A172 (cell line): ENCODE measurements around a stretch of chr11.

- RAMPAGE, long total RNA = no peak
Measured at GRCh38 chr11:44630391-44630862, 65.0 kb downstream of the CD82 start.

DNA sequence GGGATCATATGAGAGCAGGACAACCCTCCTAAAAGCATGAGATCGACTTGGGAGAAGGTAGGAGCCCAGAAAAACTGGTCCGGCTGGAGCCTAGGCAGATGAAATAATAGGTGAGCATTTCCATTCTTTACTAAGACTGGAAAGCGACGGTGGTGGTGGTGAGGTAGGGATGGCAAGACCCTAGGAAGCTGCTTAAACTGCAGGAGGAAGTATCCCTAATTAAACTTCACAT, 35.6 kb upstream of the TSPAN18 start:
- RAMPAGE, long total RNA = no peak

DNA sequence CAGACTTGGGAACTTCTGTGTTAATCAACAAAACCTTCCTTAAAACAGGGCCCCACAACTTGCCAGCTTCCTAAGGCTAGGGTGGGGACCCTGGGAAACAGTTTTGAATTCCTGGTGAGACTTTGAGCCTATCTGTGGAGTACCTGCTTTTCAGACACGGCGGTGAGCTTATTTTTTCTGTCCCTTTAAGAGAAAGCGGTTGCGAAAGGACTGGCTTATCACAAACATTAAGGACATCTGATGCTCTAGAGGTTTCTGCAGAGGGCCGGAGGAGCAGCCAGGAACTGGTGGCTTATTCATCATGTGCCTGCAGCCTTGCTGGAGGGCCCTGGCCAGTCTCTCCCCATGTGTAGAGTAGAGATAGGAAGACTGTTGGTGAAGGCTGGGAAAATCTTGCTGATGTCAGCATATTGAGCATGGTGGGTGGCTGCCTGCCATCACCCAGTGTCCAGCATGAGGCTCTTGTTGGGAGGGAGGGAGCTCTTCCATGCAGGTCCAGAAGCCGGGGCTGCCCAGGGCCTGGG, 54.1 kb downstream of the TSPAN18 start:
- RAMPAGE, long total RNA = no peak

- RAMPAGE, long total RNA = no peak
Measured at GRCh38 chr11:44943046-44943907, 7.4 kb downstream of the TP53I11 start.

DNA sequence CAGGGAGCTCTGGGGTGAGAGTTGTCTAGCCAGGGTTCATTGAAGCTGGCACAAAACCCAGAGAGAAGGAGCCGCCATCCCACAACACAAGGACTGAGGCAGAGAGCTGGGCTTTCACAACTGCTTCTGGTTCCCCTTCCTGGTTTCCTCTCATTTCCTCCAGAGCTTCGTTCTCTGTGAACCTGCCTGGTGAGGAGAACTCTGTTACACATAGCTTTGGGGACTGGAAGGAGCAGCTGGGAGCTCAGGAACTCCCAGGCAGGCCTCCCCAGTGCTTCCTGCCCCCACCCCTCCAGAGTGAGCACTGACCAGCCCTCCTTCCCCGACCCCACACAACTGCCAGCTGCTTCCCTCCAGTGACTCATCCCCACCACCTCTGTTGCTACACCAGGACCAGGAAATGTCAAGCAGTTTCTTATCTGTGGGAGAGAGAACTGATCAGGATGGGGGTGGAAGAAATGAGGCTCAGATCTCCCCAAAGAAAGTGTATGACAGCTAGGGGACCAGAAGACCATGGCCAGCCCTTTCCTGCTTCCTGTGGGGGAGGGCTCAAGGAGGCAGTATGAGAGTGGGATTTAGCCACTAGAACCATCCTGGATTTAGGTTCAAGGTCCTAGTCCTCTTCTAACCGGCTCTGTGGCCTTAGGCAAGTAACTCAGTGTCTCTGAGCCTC, 4.4 kb upstream of the TP53I11 start:
- RAMPAGE, long total RNA = no peak

DNA sequence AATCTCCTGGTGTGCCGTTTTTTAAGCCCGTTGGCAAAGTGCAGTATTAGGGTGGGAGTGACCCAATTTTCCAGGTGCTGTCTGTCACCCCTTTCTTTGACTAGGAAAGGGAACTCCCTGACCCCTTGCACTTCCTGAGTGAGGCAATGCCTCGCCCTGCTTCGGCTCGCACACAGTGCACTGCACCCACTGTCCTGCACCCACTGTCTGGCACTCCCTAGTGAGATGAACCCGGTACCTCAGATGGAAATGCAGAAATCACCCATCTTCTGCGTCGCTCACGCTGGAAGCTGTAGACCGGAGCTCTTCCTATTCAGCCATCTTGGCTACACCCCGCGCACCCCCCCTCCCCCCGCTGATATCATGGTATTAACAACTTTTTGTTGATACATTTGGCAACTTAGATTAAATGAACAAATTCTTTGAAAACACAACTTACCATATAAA, 18.3 kb upstream of the PRDM11 start:
- RAMPAGE, long total RNA = no peak

DNA sequence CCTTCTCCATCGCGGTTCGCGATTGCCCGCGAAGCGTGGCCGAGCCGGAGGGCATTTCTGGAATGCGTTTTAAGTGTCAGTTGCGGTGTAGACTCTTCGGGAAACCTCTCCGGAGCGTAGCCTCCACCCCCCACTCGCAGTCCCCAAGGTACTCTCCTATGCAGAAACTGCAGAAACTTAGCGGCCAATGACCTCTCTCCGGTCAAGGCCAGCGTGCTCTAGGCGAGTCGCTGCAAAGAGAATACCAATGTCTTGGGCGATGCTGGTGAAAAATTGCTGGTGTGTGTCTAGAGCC, 942 bp downstream of the PRDM11 start:
- RAMPAGE, long total RNA = no peak

DNA sequence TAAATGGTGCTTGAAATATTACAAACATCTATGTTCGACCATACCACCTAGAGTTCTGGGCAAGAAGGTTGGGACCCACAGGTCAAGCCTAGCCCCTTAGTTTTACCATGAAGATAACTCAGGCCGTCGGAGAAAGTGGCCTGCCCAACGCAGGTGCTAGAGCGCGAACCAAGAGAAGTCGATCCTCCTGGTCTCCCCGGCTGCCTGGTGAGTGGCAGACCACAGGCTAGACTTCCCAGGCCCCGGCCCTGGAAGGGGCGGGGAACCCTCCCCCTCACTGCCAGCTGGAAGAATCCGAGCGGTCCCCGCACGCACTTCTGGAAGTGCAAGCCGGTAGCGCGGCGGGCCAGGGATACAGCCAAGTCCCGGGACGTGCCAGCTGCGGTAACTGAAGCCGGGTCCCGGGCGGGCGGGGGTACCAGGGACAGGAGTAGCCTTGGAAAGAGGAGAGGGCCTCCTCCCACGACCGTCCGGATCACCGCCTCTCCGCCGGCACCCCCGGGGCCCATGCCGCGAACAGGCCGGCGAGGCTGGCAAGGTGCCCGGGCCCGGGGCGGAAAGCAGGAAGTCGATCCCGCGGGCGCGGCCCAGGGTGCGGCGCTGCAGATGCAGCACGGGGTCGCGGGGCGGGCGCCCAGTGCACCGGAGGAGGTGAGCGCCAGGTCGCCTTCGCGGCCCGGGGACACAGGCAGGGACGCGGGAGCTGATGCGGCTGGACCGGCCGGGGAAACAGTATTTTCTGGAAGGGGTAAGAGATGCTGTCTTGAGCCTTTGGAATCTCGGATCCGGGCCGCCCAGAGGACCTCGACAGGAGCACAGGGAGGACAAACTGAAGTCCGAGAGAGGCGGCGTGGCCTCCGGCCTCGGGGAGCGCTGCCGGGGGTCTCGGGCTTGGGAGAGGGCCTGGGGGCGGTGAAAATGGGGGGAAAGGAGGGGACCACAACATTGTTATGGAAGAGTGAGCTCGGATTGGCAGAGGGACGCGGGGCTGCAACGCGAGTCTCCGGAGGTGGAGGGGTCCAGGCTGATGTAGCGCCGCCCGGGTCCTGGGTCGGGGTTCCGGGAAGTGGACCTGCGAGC, 839 bp upstream of the SLC35C1 start:
- RAMPAGE, long total RNA = start-site peak on the plus strand centred at position 610 of the sequence, 62 bp wide, 29 and 62 reads in 2 replicates

DNA sequence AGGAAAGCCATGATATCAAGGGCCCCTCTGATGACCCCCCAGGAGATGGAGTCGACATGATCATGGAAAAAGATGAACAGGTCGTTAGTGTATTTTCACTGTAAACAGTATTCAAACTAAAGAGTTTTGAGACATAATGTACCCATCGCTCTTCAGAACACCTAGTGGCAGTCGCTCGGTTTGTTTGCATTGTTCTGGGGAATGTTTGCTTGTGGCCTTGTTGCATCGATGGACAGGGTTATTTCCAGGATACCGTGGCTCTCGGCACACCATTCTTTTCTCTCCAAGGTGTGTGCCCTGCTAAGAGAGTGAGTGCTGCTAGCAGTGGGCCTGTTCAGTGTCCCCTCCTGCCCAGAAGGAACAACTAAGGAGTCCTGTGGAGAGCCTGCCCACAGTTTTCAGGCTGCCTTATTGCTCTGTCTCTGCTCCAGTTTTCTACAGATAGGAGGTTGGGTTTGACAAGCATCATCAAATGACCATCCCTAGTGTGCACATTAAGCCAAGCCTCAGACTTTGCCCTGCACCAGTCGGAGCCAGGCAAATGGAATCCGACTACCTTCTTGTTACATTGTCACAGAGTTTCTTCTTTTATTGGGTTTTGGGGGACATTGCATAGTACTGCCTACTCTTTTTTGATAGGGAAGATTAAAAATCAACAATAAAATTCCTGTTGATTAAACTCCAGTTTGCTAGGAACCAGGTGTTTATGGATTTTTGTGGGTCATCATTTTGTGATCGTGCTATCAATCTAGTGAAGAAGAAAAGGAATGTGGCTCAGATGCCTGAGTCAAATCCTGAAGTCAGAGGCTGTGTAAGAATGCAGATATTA, 1.5 kb downstream of the CRY2 start:
- RAMPAGE, long total RNA = no peak

DNA sequence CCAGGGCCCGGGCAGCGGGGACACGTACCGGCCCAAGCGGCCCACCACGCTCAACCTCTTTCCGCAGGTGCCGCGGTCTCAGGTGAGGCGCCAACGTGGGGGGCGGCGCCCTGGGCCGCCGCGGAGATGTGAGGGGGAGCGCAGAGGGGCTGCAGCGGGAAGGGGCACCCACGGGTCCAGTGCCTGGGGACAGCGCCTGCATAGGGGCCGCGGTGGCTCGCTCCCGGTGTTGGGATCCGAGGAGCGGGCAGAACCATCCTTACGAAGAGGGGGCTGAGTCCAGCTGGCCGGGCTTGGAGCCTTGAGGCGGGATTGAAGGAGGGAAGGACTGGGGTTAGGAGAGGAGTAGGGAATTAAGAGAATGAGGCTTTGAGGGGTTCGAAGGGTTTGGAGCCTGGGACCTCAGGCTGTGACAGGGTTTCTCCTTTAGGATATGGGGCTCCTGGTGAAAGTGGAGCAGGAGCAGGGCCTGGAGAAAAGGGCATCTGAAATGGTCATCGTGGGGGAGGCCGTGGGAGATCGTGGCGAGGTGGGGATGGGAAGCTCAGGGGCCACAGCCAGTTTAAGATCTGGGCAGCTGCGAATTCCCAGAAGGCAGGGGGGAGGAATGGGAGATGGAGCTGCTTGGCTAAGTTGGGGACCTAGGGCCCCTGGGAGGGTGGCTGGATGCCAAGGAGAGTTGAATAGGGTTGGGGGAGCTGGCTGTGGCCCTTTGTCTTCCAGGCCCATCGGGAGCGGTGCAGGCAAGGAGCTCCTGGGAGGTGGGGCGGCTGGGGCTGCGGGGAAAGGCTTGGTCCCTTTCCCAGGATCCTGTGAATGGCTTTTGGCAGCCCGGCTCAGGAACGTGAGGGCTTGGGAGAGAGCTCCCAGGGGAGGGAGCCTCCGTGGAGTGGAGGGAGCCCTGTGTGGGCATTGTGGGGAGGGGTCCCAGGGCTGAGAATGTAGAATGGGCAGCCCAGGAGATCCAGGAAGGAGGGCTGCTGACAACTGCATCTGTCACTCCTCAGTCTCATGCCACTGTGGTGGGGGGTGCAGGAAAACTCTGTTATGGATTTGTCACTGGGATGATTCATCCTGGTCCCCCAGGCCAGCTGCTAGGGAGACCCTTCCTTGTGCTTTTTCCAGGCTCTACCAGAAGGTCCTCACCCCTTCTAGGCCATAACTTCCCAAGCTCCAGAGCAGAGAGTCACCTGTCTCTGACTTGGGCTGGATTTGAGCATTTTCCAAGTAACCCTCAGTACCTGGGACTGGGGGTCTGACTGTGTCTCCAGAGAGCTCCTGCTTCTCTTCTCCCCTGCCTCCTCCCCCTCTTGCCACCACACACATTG, 6.2 kb downstream of the FREY1 start:
- RAMPAGE, long total RNA = no peak

DNA sequence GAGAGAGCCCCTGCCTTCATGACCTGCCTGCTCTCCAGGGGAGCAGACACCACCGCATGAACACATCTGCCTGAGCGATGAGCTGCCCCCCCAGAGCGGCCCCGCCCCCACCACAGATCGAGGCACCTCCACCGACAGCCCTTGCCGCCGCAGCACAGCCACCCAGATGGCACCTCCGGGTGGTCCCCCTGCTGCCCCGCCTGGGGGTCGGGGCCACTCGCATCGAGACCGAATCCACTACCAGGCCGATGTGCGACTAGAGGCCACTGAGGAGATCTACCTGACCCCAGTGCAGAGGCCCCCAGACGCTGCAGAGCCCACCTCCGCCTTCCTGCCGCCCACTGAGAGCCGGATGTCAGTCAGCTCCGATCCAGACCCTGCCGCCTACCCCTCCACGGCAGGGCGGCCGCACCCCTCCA, 4.7 kb downstream of the FREY1 start:
- RAMPAGE, long total RNA = no peak

- RAMPAGE, long total RNA = no peak
Measured at GRCh38 chr11:45913443-45913884, 4.2 kb downstream of the PEX16 start.

- RAMPAGE, long total RNA = no peak
Measured at GRCh38 chr11:45921463-45921935, 957 bp upstream of the LARGE2 start.

DNA sequence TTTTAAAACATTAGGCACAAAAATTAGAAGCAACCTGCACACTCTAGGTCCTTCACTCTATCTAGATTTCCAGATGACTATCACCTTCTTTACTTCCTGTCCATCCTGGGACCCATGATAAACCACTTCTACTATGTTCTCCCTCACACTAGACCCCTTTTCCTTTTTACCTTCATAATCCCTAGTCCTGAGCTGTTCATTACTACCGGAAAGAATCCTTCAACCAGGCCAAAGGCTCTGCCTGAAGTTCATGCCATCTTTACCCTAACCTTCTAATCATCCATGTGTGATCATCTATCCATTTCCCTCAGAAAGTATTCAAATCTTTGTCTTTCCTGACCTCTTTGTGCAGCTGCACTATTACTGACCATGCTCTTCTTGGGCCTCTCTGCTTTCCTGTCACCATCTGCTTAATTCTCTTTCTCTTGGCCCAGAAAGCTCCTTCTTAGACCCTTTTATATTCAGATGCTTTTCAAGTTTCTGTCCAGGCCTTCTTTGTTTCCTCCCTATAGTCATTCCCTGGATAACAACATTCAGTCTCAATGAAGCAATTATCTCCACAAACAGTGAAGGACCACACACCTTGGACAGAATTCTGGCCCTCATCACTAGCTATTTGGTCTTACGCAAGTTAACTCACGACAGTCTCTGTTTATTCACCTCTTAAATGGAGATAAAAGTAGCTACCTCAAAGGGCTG, 89.6 kb downstream of the LARGE2 start:
- RAMPAGE, long total RNA = no peak

DNA sequence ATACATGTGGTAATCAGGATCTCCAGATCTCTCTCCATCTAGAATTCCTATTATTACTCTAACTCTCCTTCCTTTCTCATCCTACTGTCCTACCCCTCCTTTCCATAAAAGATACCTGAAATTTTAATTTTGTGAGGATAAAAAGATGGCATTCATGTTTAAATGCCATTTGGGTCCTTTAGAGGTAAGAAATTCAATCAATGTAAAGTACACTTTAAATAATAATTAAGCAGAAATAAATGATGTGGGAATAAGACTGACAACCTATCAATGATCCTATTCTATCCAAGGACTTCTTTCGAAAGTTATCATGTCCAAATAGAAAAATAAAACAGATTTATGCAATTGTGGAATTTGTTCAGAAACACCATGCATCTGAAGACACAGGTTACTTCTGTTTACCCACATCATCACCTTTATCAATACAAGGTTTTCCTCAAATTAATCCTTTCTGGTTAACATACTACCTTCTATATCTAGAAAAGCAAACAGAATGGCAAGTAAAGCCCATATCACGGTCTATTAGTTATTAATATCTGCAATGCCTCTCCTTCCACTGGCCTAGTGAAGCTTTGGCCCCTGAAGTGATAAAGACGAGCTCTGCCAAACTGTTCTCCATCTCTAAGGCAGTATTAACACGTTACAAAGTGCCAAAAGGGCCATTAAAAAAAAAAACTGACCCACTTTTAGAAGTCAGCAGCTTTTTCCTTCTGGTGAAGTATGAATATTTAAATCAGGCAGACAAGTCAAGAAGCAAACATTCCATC, 78.1 kb downstream of the PHF21A start:
- RAMPAGE, long total RNA = no peak

- RAMPAGE, long total RNA = no peak
Measured at GRCh38 chr11:46097295-46098182, 23.7 kb downstream of the PHF21A start.

DNA sequence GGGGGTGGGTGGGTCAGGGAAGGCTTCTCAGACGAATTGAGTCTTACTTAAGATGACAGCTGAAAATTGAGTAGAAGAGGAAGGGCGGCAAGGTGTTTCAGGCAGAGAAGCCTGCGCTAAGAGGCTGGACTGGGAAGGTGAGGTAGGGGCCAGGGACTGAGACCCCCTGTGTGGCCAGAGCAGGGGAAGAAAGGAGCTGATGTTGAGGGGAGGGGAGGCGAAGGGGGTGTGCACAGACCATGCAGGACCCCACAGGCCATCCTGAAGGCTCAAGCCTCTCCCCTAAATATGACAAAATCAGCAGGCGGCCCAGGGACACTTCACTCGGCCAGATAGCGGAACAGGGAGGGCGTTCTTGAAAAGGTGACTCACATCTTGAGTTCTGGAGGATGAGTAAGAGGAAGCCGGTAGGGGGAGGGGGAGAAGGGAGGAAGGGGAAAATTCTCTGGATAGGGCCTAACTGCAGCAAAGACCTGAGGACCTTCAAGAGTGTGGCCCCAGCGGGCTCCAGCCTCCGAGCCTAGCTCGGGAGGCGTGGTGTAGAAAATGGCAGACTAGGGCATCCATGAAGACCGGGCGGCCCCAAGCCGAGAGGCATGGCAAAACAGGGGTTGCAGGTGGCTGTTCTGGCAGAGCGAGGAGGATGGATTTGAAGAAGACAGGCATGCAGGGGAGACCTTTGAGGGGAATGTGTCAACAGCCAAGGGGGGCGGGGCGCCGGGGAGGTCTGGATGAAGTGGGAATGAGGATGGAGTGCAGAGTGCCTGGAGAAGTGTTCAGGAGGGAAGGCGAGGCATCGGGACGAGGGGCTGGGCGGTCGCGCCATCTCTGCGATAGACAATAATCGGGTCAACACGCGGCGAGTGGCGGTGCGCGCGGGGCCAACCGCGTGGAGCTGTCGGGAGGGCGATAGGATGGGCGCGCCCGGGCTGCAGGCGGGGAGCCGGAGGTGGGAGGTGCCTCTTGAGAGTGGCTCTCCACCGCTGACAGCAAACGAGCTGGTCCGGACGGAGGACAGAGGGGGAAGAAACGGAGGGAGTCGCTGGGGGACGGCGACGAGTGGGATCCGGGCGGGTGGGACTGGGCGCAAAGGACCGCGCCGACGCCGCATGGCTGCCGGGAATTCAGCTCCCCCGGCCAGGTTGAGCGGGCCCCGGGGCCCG, 40.2 kb upstream of the CREB3L1 start:
- RAMPAGE, long total RNA = no peak

DNA sequence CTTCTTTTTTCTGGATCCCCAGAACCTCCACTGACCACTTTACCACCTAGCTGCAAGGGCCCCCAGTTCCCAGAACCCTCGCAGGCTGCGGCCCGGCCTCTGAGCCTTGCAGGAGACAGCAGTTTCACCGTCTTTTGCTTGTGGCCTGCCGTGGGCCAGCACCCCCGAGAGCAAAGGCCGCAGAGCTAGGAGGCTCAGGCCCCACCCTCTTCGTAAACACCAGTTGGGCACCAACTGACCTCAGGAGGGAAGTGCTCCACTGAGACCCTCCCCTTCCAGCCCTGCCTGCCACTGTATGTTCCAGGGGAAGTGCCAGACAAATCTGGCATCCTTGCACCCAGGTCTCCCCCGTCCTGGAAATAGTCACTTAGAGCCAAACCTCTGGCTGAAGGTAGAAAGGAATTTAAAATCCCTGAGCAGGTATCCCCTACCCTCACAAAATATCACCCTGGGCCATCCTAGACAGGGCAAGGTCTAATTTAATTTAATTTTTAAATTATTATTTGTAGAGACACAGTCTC, 23.3 kb upstream of the CREB3L1 start:
- RAMPAGE, long total RNA = no peak

- RAMPAGE, long total RNA = no peak
Measured at GRCh38 chr11:46332432-46333775, 14.4 kb upstream of the DGKZ start.

DNA sequence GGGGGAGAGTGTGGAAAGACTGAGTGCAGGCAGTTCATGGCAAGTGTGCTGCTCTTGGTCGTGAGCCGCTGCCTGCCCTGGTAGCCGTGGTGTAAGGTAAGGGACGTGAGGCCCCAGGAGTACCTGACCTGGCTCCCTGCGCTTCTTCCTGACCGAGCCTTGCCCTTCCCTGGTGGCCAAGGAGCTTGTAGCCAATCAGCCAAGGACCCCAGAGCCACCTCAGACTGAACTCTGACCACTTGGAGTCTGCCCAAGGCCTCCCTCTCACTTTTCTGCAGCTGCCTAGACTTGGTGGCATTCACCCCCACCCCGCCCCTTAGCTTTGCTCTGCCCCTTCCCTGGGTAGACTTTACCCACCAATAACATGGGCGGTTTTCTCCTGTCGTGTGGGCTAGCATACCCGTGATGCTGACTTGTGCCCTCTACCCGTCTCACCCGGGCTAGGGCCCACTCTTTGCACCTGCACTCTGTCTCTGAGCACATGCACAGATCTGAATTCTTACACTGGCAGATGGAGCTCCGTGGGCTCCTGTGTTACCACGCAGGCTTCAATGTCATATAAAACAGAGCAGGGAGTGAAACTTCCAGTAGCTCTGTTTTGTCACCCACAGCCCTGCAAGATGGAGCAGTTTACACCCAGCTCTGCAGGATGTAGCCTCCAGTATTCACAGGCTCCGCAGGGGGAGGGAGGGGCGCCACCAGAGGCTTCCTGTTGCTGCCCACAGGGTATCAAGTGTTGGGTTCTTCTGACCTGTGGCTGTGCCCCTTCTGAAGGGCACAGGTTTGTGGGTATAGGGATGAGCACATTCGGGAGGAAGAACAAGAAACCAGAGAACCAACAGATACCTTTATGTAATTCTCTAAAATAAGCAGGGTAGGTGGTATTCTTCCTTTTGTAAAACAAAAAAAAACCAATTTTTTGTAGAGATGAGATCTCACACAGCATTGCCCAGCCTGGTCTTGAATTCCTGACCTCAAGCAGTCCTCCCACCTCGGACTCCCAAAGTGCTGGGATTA, 1.7 kb downstream of the DGKZ start:
- RAMPAGE, long total RNA = no peak